HGPS cell (cell line): Measurements from ENCODE around the genes TOB1, TOM1L1 and TMEM100.

DNA sequence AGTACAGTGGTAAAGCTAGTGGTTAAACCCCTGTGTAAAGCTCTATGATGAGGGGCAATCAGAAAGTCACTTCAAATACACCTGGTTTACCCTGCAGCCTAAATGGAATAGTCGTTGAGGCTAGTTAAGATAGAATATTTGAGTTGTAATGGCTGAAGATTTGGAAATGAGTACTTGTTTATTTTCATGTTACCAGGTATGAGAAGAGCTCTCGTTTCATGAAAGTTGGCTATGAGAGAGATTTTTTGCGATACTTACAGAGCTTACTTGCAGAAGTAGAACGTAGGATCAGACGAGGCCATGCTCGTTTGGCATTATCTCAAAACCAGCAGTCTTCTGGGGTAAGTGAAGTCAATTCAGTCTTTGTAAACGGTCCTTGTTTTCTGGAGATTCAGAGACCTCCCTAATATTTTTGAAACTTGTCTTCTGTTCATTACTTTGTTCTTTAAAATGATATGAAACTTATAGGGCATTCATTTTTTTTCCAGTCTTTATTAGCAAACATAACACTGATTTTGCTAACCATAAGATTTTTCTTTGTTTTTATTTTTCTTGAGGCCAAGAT lies 21.6 kb downstream of the LUC7L3 start:
- RRBS = no CpG with 5 or more reads among the region's 7 CpGs

DNA sequence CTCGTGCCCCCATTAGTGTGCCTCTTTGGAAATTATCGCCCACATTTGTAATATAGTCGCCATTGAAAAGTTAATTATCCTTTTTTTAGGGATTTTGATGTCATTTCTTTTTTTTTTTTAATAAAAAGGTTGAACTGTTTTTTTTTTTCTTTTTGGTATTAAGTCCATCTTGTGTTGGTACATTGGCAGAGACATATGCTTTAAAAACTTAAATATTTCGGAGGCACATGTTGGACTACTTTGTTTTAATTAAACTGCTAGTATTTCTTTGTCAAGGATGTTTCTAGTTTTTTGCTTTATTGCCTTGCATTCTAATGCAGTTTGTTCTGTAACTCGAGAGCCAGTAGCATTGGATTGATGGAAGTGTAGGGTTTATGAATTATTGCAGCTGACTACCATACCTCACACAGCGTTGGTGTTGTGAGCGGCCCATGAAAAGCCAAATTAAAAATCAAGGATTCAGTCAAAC lies 16.4 kb downstream of the ANKRD40CL start:
- RRBS = no CpG with 5 or more reads among the region's 7 CpGs

- RRBS = 2% methylated on average over 22 of the region's 65 CpGs
Measured at GRCh38 chr17:50864595-50865910, 1.1 kb downstream of the TOB1 start.

DNA sequence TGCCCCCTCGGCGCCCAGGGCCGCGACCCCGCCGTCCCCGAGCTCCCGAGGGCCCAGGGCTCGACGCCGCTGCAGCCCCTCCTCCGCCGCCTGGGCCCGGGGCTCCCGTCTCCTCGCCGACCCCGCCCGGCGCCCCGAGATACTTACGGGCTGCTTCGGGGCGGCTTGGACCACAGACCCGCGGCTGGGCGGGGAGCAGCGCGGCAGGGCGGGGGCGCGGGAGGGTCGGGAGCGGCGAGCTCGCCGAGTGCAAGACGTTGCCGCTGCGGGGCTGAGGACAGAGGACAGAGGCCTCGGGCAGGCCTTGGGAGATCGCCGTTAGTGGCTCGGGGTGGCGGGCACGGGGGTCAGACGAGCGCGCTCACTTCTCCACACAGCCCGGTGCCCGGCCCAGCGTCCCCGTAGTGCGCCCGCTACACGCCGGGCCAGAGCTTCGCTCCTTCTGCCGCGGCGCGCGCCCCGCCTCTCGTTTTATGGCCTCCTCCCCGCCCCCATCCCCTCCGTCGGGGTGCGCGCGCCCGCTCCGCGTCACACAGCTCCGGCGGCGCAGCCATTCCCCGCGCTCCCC lies at the start of gene TOB1:
Gene TOB1 (minus strand): TSS at position 444 of the 568 bp plus-strand sequence.
- RRBS = 1% methylated on average over 13 of the region's 79 CpGs

DNA sequence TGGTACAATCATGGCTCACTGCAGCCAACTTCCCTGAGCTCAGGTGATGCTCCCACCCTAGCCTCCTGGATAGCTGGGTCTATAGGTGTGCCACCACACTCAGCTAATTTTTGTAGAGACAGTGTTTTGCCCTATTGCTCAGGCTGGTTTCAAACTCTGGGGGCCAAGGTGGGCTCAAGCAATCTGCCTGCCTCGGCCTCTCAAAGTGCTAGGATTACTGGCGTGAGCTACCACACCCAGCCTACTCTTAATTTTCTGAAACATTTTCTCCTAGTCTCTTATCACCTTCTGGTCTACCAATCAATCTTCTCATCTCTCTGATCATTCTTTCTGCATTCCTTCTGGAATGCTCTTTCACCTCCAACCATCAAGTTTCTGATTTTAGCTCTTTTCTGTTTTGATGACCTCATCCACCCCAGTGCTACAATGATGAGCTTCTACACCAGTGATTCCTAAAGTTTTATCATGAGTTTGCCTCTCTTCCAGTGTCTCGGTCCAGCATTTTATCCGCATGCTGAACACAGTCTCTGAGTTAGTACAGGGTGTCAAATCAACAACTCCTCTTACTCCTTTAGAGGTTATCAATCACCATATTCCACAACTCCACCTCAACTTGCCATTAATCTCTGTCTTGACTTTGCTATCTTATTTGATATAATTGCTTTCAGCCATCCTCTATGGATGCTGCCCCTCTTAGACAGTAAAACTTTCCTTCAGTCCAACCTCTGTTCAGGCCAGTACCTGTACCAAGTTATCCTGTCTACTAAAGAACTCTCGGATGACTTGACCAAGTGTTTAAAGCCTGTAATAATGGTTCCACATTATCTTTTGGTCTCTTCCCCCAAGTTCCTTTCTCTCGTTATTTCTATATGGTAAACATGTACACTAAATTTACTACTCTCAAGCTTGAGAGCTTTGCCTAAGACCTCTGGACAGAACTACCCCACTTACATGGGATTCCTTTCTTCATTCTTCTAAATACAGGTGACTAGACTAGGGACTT lies 31.7 kb downstream of the NME2 start:
- RRBS = no CpG with 5 or more reads among the region's 6 CpGs

DNA sequence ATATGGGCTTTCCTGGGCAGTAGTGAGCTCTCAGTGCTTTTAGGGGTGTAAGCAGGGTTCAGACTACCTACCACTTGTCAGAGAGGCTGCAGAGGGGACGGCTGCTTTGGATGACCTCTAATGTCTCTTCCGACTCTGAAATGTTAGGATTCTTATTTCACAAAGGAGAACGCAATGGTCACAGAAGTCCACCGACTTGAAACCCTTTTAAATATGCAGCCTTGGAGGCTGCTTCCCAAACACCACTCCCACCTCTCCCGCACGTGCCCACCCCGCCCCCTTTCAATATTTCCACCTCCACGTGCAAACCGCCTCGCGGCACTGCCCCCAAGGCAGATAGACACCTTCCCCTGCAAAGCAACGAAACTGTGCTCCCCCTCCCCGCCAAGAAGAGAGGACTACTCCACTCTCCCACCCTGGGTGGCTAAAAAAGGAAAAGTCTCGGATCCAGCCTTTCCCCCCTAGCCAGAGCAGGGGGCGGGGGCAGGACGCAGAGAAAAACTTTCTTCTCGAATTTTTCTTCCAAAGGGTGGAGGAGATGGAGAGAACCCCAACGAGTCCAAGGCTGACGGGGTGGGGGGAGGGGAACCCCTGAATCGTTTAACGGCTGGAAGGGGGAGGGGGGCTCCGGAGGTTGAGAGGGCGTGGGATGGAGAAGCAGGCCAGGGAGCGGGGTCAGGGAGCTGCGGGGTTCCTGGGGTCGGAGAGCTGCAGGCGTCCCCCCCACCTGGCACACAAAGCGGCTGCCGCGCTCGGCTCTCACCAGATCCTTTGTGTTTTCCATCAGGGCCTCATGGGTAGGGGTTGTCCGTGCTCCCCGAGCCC lies 565 bp downstream of the MBTD1 start:
- RRBS = no CpG with 5 or more reads among the region's 33 CpGs

- RRBS = no CpG with 5 or more reads among the region's 6 CpGs
Measured at GRCh38 chr17:51430493-51431084, 170.2 kb downstream of the UTP18 start.

DNA sequence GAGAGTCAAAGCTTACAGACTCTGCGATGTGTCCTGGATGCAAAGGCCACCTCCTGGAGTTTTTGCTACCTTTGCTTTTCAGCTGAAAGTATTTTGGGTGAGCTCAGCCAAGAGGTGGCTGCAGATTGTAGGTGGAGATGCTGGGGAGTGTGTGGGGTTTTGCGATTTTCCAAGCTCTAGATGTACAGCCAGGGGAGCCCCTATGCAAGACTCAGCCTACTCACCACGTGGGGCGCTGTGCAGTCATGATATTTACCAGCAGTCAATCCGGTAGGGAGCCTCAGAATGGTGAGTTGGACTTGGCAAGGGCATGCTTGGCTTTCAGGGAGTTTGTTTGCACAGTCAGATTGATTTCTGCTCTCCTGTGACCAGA lies 175.2 kb downstream of the UTP18 start:
- RRBS = 23% methylated on average over 1 of the region's 5 CpGs

DNA sequence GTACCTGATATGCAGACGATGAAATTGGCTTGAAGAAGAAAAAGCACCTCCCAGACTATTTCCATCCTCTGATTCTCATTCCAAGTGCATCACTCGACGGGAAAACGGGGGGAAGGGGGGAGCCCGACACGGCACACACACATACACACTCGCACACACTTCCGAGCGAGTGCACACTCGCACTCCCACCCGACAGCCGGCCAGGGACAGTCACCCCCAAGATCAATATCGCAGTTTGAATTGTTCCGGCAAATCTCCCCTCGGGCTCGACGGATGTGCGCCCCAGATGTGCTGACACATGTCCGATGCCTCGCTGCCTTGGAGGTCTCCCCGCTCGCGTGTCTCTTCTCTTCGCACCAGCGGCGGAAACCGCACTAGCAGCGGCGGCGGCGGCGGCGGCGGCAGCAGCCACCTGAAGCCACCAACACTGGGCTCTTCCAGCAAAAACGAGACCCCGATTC lies 762 bp downstream of the CA10 start:
- RRBS = 5% methylated on average over 2 of the region's 36 CpGs

GRCh38 chr17:52612201-52612633 lies 453.7 kb upstream of the CA10 start:
- RRBS = no CpG with 5 or more reads among the region's 2 CpGs

GRCh38 chr17:54900241-54901167 lies at the start of gene TOM1L1:
TOM1L1 (plus strand) TSS chr17:54900852.
- RRBS = 1% methylated on average over 11 of the region's 69 CpGs

GRCh38 chr17:55072847-55073281 lies 104.3 kb downstream of the STXBP4 start:
- RRBS = no CpG with 5 or more reads among the region's 5 CpGs

DNA sequence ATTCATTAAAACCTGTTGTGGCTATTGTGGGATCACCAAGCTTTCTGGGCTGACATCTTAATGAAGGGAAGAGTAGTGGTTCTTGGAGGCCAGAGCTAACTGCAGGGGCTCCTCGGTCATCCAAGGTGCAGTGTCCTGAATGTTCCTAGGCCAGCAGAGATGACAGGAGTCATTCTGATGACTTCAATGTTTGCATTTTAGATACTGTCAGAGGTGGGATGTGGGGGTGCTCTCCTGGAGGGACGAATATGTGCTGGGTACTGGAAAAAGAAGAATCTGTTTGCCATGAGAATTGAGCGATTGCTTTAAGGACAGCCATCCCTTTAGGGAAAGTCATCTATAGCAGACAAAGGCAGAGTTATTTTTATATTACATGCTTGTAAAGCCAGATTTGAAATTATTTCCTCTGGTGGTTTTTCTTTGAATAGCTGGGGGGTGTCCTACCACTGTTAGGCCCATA lies 7.3 kb downstream of the HLF start:
- RRBS = no CpG with 5 or more reads among the region's 3 CpGs

DNA sequence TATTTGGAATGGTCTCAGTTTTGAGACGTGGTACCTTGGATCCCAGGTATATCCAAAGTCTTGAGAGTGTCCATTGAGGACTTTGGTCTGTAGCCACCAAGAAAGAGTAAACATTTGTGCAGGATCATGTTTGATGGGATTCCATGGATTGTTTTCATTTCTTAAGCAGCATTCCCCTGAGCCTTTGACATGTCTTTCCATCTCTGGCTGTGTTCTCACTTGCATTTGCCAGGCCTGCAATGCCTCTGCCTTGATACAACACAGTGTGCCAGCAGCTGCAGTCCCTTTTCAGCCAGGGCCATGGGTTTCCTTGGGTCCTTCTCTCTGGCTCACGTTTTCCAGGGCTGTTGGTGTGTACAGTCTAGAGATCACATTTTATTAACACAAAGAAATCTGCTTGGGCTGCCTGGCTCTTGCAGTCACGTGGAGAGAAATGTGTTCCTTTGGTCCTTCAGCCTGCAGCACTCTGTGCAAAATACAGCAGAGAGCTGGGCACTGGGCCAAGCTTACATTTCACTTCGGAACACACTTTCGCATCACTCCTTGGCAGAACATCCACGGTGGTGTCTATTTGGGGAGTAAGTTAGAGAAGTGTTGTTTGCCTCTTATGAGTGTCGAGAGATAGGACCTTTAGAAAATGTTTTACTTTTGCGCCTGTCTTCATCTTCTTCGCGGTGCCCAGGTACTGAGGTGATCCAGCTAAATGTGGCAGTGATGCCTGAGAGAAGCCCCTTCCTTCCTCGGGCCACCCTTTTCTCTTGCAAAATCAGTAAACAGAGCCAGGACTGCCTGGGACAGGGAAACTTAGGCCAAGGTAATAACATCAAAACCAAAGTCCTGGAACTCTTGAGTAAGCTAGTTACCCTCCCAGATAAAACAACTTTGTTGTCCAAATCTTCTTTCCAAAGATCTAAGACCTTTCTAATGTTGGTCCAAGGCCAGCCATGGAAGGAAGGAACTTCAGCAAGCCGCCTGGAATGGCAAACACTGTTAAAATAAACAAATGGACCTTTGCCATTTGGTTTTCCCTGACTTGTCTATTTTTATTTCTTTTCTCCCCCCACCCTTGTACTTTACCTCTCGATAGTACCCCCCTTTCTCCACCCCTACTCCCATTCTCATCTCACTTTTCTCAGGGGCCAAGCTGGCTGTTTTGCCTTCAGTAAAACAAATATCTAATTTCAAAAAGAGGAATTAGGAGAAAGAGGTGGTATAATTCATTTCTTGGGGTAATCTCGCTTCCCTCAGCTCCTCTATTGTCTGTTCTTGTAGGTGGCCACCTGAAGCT lies 20.9 kb downstream of the HLF start:
- RRBS = no CpG with 5 or more reads among the region's 14 CpGs

DNA sequence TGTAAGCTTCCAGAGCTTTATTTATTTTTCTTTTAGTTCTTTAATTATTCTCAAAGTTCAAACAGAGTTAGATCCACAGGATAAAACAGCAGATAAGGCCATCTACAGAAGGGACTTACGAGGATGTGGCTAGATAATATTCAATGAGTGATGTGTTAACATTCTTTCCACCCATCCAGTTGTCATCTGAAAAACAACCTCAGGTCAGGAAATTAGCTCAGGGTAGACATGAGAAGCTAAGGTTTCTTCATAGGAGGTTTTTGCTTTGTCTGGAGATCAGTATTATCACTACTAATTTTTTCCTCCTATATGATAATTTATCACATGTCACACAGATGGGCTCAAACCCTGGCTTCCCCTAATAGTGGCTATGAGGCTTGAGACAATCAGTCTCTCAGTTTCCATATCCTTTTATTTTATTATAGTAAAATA lies 25.3 kb upstream of the MMD start:
- RRBS = no CpG with 5 or more reads among the region's 1 CpG

GRCh38 chr17:55699060-55699669 lies 23.5 kb downstream of the TMEM100 start:
- RRBS = no CpG with 5 or more reads among the region's 7 CpGs

DNA sequence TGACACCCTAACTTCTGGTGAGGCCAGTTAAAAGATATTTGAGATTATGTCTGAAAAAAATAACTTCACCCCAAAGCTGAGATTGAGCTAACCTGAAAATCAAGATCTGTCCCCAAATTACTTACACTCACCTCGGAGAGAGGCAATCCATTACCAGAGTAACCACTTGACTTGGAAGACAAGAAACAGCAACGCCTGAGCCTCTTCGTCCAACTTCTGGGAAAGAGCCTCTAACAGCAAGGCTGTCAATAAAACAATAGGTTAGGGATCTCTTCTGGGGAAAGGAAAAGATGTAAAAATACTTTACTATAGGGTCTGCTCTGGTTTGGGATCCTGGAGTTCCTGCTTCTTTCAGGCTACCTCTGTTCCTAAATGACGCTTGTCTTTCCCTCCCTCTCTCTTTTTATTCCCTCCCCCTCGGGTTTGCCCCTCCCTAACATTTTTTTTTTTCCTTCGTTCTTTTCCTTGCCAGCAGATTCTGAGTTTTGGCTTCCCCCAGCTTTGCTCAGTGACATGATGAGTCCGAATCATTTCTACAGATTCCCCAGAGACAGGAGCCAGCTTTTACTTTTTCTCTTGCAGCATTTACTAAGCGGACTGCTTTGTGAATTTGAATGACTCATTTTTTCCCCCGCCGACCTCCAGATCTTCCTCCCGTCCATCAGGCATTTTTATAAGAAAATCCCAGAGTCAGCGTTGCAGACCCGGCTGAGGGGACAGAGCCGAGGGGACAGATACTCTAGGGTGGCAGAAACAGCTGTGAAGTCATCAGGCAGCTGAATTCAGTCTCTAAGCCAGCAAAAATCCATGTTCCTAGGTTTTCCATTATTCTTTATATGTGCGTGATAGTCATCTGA lies at the start of gene TMEM100:
Gene TMEM100 (minus strand): TSS at position 377 of the 857 bp plus-strand sequence.
- RRBS = no CpG with 5 or more reads among the region's 15 CpGs

GRCh38 chr17:56110565-56111248 lies 42.6 kb upstream of the ANKFN1 start:
- RRBS = no CpG with 5 or more reads among the region's 2 CpGs

GRCh38 chr17:56431798-56432194 lies 161.7 kb upstream of the NOG start:
- RRBS = no CpG with 5 or more reads among the region's 2 CpGs